ENCODE measurements around the genes IL27 and CD19.

- PRO-cap, 5 experiments: no peak in any of the 5 experiments
- RAMPAGE, long total RNA, 2 experiments: no peak in any of the 2 experiments
- RRBS: no CpG with 5 or more reads among the region's 2 CpGs
These were observed 24.1 kb downstream of the XPO6 start for GRCh38 chr16:28187455-28188197.

DNA sequence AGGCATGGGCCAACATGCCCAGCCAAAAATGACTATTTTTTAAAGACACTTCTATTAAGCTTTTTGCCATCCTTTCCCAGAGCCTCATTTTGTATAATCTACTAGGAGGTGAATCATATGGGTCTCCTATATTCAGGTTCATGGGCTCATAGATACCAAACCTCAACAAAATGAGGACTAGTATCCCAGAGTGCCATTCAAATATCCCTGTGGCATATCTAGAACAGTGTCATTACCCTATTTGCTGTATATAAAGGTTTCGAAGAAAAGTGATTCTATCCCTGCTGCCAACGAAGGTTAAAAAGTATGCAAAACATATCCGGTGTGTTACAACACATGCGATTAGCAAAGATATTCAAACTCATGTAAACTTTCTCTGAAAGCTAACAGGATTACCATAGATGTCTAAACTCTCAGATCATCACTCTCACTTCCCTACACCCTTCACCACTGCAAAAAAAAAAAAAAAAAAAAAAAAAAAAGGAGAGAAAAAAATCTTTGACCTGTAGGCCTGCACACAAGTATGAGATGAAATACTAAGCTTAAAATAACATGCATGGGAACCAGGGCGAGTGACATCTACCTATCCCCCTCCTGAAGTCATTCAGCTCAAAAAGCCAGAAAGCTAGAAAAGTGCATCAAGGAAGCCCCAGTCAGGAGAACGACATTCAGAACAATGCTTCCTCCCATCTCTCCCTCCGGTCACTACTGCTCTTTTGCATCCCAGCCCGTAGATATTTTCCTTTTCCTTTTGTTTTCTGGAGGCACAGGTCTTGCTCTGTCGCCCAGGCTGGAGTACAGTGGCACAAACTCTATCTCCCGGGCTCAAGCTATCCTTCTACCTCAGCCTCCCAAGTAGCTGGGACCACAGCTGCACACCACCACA is 23.3 kb downstream of the XPO6 start:
- PRO-cap, 5 experiments: no peak in any of the 5 experiments
- RAMPAGE, long total RNA, 2 experiments: no peak in any of the 2 experiments
- RRBS: 66% methylated on average over 2 of the region's 10 CpGs

- PRO-cap, 5 experiments: no peak in any of the 5 experiments
- RAMPAGE, long total RNA, 2 experiments: no peak in any of the 2 experiments
- RRBS: no CpG with 5 or more reads among the region's 4 CpGs
These were observed 30.1 kb upstream of the SBK1 start for GRCh38 chr16:28262226-28262532.

- PRO-cap, 5 experiments: peak in 2 of 5 experiments; most common plus-strand start chr16:28507043 (in 1); most common minus-strand start chr16:28506834 (in 1)
- RAMPAGE, long total RNA, 2 experiments: no peak in any of the 2 experiments
- RRBS: 55% methylated on average over 3 of the region's 18 CpGs
These were observed at the start of gene IL27 for GRCh38 chr16:28506455-28507329. TSS of gene IL27 (minus strand) at chr16:28506834.

DNA sequence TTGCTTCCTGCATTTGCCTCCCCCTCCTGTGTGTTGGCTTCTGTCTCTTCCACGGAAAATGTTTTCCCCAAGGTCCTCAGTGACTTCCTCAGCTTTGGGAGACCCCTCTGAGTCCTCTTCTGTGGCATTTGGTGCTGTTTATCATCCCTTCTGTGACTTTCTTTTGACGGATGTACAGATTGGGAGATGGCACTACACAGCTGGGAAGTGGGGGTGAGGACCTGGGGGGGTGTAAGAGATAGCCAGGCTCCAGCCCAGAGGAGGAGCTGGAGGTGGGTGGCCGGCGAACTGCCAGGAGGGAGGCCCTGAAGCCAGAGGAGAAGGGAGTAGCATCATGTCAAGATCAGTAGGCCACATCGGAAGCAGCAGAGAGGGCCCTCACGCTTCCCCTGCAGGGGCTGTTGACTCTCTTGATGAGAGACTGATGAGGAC is 19.3 kb downstream of the SGF29 start:
- PRO-cap, 5 experiments: no peak in any of the 5 experiments
- RAMPAGE, long total RNA, 2 experiments: no peak in any of the 2 experiments
- RRBS: no CpG with 5 or more reads among the region's 6 CpGs

- PRO-cap, 5 experiments: peak in 2 of 5 experiments; most common plus-strand start chr16:28598166 (in 2); most common minus-strand start chr16:28598056 (in 2)
- RAMPAGE, long total RNA, 2 experiments: no peak in any of the 2 experiments
- RRBS: 19% methylated on average over 2 of the region's 10 CpGs
These were observed 884 bp upstream of the SULT1A2 start for GRCh38 chr16:28597564-28598304.

DNA sequence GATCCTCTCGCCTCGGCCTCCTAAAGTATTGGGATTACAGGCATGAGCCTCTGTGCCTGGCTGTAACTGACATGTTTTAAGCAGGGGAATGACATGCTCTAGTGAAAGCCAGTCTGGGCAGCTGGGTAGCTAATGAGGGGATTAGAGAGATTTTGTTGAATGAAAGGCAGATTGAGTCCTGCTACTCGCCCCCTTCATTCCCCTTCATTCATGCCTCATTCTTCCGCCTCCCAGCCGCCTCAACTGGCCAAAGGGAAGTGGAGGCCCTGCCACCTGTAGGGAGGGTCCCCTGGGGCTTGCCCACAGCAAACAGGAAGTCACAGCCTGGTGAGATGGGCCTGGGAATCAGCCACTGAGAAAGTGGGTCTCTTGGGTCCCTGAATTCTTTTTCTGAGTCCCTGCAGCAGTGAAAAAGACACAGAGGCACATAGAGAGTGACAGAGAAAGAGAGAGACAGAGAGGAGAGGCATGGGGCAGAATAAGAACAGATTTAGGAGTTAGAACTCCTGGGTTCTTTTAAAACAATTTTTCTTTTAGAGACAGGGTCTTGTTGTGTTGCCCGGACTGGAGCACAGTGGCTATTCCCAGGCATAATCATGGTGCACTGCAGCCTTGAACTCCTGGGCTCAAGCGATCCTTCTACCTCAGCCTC is 1.0 kb upstream of the CD19 start:
- PRO-cap, 5 experiments: no peak in any of the 5 experiments
- RAMPAGE, long total RNA, 2 experiments: no peak in any of the 2 experiments
- RRBS: no CpG with 5 or more reads among the region's 7 CpGs

GRCh38 chr16:28931701-28932224 is at the start of gene CD19:
TSS of gene CD19 (plus strand) at chr16:28931971.
- PRO-cap, 5 experiments: no peak in any of the 5 experiments
- RAMPAGE, long total RNA, 2 experiments: no peak in any of the 2 experiments
- RRBS: no CpG with 5 or more reads among the region's 11 CpGs

- PRO-cap, 5 experiments: no peak in any of the 5 experiments
- RAMPAGE, long total RNA, 2 experiments: no peak in any of the 2 experiments
- RRBS: no CpG with 5 or more reads among the region's 7 CpGs
These were observed 3.6 kb downstream of the NFATC2IP start for GRCh38 chr16:28954246-28954899.

DNA sequence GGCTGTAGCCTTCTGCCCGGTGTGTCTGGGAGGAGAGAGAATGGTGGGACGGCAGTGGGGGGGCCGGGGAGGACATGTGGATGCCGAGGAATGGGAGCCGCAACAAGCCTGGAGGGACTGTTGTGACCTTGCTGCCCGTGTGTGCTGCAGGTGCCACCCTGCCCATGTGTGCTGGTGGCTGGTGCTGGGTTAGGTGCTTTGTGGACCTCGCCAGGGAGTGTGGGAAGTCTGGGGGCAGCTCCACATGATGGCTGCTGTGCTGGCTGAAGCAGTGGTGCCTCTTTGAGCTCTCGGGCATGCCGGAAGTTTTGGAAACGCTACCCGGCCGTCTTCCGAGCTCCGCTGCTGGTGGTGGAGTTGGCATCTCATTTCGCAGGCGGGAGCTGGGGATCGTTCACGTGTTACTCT is 132.2 kb downstream of the LAT start:
- PRO-cap, 5 experiments: peak in 2 of 5 experiments; most common minus-strand start position 385 of the sequence (in 2)
- RAMPAGE, long total RNA, 2 experiments: no peak in any of the 2 experiments
- RRBS: no CpG with 5 or more reads among the region's 18 CpGs

- PRO-cap, 5 experiments: peak in 3 of 5 experiments; most common plus-strand start chr16:29157376 (in 1); most common minus-strand start chr16:29157124 (in 2)
- RAMPAGE, long total RNA, 2 experiments: no peak in any of the 2 experiments
- RRBS: no CpG with 5 or more reads among the region's 17 CpGs
These were observed 172.2 kb downstream of the LAT start for GRCh38 chr16:29156817-29157639.

DNA sequence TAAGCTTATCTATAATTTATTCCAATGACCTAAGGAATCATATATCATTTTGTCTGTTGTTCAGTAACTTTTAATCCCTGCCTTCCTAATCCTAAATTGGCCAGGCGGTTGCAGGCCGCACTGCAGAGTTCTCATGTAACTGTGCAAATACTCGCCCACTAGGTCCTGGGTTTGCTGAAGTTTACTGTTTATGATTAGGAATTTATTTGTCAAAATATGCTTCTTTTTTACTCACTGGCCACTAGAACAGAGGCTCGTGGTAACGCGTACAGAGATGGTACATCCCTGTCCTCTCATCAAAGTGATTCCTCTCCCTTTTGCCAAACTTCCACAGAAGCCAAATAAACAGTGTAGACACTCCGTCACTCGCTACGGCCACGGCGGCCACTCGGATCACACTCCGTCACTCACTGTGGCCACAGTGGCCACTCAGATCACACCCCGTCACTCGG is 175.0 kb downstream of the LAT start:
- PRO-cap, 5 experiments: no peak in any of the 5 experiments
- RAMPAGE, long total RNA, 2 experiments: no peak in any of the 2 experiments
- RRBS: no CpG with 5 or more reads among the region's 15 CpGs

GRCh38 chr16:29173672-29174339 is 189.0 kb downstream of the LAT start:
- PRO-cap, 5 experiments: peak in 1 of 5 experiments; most common minus-strand start chr16:29173967 (in 1)
- RAMPAGE, long total RNA, 2 experiments: no peak in any of the 2 experiments
- RRBS: no CpG with 5 or more reads among the region's 9 CpGs

DNA sequence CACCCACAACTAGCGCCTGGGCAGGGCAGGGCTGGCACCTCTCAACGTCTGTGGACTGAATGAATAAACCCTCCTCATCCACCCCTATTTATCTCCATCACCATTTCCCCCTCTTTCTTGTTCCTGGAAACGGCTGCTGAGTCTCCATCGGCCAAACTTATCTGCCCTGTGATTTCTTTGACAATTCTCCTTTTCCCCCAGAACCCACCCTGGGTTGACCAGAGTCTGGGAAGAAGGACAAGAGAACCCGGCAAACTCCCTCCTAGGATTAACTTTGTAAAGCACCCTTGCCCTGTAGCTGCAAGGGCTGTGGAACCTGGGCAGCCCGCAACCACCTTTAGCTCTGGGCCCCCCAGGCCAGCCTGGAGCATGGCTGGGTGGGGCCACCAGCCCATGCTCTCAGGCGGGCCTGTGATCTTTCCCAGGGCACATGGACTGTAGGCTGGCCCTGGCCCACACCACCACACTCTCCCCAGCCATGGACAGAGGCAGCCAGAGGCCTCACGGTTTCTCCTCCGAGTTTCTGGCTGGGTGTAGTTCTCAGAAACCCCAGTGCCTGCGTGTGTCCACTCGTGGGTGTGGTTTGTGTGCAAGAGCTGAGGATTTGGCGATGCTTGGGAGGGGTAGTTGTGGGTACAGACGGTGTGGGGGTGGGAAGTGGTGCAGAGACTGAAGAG is 2.5 kb downstream of the SPN start:
- PRO-cap, 5 experiments: no peak in any of the 5 experiments
- RAMPAGE, long total RNA, 2 experiments: no peak in any of the 2 experiments
- RRBS: no CpG with 5 or more reads among the region's 13 CpGs

- PRO-cap, 5 experiments: no peak in any of the 5 experiments
- RAMPAGE, long total RNA, 2 experiments: no peak in any of the 2 experiments
- RRBS: no CpG with 5 or more reads among the region's 15 CpGs
These were observed 18.3 kb downstream of the QPRT start for GRCh38 chr16:29697186-29697809.

- PRO-cap, 5 experiments: no peak in any of the 5 experiments
- RAMPAGE, long total RNA, 2 experiments: no peak in any of the 2 experiments
- RRBS: no CpG with 5 or more reads among the region's 9 CpGs
These were observed 5.4 kb downstream of the C16orf54 start for GRCh38 chr16:29740296-29740837.

DNA sequence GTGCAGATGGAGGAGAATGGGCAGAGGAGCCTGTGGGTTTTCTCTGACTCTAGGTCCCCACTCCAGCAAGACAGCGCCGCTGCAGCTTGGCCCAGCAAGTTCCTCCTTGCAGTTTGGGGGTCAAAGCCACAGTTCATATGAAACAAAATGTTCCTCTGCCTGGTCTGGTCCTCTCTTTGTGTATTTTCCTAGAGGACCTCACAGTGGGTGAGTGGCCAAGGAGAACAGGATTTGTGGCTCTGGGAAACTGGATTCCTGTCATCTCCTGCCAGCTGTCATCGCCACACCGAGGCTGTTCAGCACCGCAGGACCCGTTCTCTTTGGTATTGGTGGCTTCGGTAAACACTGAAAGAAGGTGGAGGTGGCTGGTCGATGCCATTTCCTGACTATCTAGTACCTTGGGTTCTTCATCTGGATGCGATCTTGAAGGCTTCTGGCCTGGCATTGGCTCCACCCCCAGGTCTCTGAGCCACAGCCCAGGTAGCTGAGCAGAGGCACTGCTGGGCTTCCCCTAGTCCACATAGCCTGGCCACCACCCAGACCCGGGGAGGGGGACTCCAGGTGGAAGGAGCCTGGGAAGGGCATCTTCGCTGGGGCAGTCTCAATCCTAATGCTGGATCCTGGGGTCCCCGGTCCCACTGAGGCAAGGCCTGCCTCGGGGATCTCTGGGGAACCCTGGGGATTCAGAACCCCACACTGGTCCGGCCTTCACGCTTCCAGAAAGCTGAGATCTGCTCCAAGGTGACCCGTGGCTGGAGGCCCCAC is 2.0 kb downstream of the C16orf54 start:
- PRO-cap, 5 experiments: no peak in any of the 5 experiments
- RAMPAGE, long total RNA, 2 experiments: no peak in any of the 2 experiments
- RRBS: 83% methylated on average over 4 of the region's 16 CpGs

DNA sequence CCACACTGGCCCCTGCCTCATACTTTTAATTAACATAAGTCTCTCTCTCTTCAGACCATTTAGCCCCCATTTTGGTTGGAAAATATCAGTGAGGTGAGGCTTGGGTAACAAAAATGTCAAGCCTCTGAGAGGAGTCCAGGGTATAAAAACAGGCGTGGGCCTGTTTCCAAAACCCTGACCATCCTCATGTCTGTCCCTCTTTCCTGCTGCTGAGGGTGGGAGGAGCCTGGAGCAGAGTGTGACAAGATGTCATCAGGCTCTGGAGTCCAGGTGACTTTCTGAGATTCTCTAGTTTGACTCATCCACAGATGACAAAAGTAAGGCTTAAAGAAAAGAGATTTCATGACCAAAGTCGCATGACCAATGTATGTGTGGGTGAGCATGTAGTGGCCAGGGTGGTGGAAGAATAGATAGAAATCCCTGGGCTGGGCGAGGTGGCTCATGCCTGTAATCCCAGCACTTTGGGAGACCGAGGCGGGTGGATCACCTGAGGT is 1.1 kb upstream of the C16orf54 start:
- PRO-cap, 5 experiments: no peak in any of the 5 experiments
- RAMPAGE, long total RNA, 2 experiments: no peak in any of the 2 experiments
- RRBS: no CpG with 5 or more reads among the region's 5 CpGs

- PRO-cap, 5 experiments: peak in 5 of 5 experiments; most common plus-strand start chr16:29804699 (in 4)
- RAMPAGE, long total RNA, 2 experiments: no peak in any of the 2 experiments
- RRBS: no CpG with 5 or more reads among the region's 17 CpGs
These were observed 1.8 kb upstream of the MAZ start for GRCh38 chr16:29804348-29805077.

DNA sequence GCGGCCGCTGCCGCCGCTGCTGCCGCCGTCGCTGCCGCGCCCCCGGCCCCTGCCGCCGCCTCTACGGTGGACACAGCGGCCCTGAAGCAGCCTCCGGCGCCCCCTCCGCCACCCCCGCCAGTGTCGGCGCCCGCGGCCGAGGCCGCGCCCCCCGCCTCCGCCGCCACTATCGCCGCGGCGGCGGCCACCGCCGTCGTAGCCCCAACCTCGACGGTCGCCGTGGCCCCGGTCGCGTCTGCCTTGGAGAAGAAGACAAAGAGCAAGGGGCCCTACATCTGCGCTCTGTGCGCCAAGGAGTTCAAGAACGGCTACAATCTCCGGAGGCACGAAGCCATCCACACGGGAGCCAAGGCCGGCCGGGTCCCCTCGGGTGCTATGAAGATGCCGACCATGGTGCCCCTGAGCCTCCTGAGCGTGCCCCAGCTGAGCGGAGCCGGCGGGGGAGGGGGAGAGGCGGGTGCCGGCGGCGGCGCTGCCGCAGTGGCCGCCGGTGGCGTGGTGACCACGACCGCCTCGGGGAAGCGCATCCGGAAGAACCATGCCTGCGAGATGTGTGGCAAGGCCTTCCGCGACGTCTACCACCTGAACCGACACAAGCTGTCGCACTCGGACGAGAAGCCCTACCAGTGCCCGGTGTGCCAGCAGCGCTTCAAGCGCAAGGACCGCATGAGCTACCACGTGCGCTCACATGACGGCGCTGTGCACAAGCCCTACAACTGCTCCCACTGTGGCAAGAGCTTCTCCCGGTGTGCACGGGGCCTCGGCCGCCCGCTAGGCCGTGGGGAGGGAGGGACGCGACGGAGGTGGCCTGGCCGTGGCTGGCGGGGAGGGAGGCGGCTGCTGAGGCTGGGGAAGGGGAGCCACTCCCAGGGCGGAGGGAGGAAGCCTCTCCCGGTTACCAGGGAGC is 1.0 kb downstream of the MAZ start:
- PRO-cap, 5 experiments: peak in 4 of 5 experiments; most common minus-strand start position 584 of the sequence (in 1)
- RAMPAGE, long total RNA, 2 experiments: no peak in any of the 2 experiments
- RRBS: 6% methylated on average over 41 of the region's 101 CpGs